ENCODE measurements around a stretch of chr2.

DNA sequence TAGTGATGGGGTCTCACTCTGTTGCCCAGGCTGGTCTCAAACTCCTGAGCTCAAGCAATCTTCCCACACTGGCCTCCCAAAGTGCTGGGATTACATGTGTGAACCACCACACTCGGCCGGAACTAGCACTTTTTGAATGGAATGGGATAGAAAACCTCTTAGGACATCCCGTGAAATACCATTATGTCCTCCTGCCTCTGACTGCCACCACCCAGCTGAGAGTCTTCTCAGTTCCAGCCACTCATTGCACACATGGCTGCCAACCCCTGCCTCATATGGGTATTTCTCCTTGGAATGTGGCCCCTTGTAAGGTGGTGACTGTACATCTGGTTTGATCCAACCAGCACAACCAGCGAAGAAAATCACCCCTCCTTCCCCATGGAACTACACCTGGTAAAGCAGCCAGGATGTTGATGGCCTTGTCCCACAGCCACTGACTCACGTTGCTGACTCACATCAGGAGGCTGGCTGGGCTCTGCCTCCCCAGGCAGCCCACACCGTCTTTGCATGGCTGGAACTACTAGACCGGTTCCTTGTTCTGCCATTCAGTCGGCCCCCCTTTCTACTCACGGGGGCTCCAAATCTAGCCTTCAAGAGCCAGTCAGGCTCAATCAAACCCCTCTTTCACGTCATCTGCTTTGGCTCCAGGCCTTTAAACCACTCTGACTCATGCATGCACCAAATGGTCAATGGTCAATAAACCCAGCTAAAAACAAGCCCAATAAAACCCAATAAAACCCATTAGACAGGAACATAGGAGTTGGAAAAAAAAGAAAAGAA is 114.7 kb downstream of the PLB1 start:
- RAMPAGE, long total RNA, result no peak
- RRBS, result no CpG with 5 or more reads among the region's 10 CpGs

GRCh38 chr2:28619831-28620581 is 124.1 kb downstream of the PLB1 start:
- RAMPAGE, long total RNA, result no peak
- RRBS, result no CpG with 5 or more reads among the region's 10 CpGs

DNA sequence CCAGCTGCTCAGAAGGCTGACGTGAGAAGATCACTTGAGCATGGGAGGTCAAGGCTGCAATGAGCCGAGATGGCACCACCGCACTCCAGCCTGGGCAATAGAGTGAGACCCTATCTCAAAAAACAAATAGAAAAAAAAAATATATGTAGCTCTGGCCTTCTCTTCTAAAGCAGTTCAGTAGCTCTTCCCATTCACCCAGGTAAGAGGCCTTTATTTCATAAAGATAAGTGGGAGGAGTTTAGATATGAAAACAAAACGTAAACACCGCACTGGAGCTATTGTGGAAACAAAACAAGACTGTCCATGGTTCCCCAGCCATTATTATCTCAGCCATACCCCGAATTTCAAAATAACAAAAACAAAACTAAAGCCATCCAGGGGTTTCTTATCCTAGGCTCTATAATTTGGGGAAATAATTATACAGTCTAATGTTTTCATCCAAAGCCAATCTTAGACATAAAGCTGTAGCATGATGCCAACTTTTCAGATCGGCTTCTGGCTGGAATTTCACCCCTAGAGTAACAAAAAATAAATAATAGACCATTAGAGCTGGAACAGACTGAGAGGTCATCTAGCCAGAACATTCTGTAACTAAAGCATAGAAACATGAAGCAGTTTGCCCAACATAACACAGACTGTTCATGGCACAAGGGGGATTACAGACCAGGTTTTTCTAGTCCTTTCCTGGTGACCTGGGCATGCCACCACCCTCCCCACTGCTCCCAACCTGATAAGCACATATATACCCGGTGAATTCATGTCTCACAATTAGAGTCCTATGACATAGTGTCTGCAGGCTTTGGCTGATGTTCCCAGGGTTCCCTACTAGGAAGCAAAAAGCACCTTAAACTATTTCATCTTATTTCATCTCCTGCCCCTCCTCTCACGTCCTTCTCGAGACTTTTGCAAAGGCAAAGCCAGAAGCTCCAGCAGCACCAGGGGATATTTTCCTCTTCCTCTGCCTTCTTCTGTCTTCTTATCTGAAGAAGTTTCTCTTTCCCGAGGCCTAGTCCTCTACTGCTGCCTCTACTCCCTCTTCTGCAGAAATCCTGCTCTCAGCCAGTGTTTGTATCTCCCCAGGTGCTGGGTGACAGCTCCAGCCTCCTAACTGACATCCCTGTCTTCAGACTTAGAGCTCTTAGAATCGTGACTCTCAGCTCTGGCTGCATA is 116.5 kb upstream of the PPP1CB start:
- RAMPAGE, long total RNA, result no peak
- RRBS, result no CpG with 5 or more reads among the region's 12 CpGs

- RAMPAGE, long total RNA, result no peak
- RRBS, result no CpG with 5 or more reads among the region's 2 CpGs
Observed at GRCh38 chr2:28658305-28659060, 93.1 kb upstream of the PPP1CB start.

DNA sequence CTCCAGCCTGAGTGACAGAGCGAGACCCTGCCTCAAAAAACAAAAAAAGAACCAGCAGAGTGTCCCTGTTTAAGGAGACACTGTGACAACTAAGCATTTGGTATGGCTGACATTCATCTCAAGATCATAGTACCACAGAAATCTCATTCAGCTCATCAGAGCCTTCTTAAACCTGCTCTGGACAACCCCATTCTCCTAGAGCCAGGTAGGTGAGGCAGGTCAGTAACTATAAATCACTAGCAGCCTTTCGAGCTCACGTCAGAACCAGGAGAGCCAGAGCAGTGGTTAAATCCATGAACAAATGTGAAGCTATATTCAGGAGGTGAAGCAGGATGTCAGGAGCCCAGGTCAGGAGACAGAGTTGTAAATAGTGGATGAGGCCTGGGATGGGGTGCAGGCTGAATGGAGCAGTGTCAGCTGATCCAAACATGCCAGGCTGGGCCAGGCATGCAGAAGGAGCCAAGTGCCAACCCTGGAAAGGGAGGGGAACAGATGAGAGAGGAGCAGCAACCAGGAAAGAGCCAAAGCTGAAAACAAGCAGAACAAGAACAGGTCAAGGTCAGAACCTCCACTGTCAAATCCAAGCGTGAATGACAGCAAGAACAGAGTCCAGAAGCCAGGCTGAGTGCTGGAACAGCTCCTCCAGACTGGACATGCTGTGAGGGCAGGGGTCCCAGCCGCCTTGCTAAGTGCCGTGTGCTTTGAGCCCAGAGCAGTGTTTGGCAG is 49.4 kb upstream of the PPP1CB start:
- RAMPAGE, long total RNA, result no peak
- RRBS, result no CpG with 5 or more reads among the region's 6 CpGs

DNA sequence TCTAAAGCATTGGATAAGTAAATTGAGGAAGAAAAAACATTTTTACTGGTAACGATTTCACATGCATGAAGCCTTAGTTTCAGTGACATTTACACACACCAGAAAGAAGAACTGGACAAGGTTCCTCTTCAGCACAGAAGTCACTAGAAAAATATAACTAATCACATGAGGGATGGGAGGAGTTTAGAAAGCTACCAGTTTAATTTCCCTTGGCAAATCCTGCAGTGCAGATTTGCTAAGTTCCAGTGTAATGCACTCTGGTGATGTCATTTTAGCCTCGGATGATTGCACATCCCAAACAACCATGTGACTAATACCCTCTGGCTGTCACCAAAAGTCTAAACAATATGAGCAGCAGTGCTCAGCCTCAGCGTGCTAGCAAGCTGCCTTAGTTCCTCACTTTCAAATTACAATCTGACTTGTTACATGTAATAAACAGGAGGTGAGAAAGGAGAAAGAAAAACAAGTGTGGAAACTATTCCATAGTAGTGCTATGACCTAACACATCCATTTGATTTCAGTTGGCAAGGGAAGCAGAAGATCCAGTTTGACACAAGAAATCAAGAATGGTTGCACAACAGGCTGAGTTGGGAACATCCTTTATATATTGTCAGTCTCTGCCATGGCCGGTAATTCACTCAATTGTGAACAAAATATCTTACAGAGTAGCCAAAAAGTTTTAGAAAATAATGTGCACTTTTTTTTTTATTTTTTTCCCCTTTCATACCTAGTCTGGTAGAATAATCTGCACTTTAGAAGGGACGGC is 35.2 kb upstream of the PPP1CB start:
- RAMPAGE, long total RNA, result no peak
- RRBS, result no CpG with 5 or more reads among the region's 5 CpGs

GRCh38 chr2:28775601-28776194 is 24.1 kb downstream of the PPP1CB start:
- RAMPAGE, long total RNA, result no peak
- RRBS, result no CpG with 5 or more reads among the region's 3 CpGs

DNA sequence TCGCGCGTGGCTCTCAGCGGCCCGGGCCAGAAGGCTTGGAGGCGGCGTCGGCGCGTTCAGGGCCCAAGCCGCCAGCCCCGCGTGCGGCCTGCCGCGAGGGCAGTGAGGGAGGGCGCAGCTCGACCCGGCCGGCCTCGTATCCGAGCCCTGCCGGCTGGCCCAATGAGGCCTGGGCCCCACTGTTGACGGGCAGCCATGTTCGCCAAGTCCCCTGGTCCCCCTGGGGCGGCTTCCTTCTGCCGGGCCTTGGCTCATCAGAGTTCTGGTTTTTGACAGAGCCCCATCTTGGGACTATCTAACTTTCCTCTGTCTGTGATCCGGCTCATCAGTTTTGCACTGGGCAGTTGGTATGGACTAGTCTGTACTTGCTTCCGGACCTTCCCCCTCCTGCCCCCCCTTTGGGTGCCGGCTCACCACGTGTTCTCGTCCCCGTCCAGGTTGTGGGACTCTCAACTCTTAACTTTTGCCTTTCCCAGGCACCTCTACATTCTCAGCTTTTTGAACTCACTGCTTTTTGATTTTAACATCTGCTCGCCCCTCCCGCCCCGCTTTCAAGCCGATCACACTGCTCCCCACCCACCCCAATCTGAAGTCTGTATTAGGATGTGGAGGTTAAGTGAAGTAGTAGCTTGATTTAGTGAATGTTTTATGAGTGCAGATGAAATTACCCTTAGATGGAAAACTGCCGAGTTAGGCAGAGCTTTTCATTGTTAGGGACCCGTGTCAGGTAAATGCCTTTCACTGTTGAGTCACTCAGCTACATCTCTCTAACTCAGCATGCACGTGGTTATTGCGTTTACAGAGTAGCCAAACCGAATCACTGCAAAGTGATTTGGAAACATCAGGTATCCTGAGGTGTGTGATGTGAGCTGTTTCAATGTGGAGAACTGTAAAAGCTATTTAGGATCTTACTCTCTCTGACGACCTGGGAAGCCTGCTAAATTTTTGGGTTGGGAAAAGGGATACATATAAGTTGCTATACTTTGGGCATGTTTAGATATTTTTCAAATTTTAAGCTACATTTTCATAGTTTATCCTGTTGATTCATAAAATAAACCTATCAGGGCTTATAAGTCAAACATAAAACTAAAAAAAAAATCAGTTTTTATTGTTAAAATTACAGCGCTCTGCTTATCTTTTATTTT is 912 bp downstream of the WDR43 start:
- RAMPAGE, long total RNA, result no peak
- RRBS, result under 1% methylated on average over 16 of the region's 44 CpGs

- RAMPAGE, long total RNA, result no peak
- RRBS, result no CpG with 5 or more reads among the region's 7 CpGs
Observed at GRCh38 chr2:28946279-28947151, 34.6 kb upstream of the TOGARAM2 start.

- RAMPAGE, long total RNA, result no peak
- RRBS, result no CpG with 5 or more reads among the region's 11 CpGs
Observed at GRCh38 chr2:28956295-28956833, 24.7 kb upstream of the TOGARAM2 start.

- RAMPAGE, long total RNA, result no peak
- RRBS, result no CpG with 5 or more reads among the region's 17 CpGs
Observed at GRCh38 chr2:29009485-29010157, 28.5 kb downstream of the TOGARAM2 start.

DNA sequence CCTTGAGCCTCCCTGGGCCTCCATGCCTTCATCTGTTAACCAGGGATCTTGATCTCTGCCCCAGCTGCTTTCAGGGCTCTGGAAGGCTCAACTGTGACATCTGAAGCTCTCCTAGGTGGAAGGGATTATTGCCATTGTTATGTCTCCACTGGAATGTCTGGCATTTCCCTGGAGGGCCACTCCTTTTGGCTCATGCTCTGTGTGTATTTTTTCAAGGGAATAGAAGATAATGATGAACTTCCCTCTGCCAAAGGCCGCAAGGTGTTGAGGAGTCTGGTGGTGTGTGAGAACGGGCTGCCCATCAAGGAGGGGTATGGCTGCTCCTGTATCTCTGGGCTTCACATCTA is 41.1 kb downstream of the PCARE start:
- RAMPAGE, long total RNA, result no peak
- RRBS, result no CpG with 5 or more reads among the region's 2 CpGs

DNA sequence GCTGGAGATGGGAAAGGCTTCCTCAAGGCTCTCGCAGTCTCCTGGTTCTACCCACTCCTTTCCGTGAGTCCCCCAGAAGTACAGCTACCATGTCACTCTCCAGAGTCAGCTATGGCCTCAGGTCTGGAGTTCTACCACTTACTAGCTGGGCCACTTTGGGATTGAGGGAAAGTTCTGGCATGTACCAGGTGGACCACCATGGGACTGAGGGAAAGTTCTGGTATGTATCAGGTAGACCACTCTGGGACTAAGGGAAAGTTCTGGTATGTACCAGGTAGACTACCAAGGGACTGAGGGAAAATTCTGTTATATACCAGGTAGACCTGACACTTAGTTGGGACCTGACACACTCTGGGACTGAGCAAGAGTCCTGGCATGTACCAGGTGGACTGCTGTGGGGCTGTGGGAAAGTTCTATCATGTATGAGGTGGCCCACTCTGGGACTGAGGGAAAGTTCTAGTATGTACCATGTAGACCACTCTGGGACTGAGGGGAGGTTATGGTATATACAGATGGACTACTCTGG is 164.6 kb downstream of the CLIP4 start:
- RAMPAGE, long total RNA, result no peak
- RRBS, result no CpG with 5 or more reads among the region's 2 CpGs

- RAMPAGE, long total RNA, result no peak
- RRBS, result no CpG with 5 or more reads among the region's 17 CpGs
Observed at GRCh38 chr2:30239152-30239965, 8.0 kb downstream of the LBH start.

DNA sequence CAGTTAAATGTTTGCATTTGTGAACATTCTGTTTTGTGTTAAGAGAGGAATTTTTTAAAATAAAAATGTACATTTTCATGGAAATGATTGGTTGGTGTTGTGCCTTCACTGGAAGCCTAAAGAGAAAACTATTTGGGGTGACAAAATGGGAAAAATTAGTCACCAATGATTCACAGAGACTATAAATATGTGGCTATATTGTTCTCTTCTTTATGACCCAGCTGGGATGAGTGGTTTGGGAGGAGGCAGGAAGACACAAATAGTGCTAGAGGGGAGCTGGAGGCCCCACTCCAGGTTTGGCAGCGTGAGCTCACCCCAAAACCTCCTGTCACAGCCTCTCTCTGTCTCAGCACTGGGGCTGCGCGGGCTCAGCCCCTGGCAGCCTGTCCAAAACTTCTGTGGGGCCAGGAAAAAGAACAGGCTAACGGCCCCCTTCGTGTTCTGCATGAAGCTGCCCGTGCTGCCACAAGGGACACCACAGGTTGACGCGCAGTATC is 73.2 kb upstream of the LCLAT1 start:
- RAMPAGE, long total RNA, result no peak
- RRBS, result no CpG with 5 or more reads among the region's 8 CpGs

- RAMPAGE, long total RNA, result no peak
- RRBS, result no CpG with 5 or more reads among the region's 4 CpGs
Observed at GRCh38 chr2:30403928-30404255, 43.2 kb upstream of the LCLAT1 start.

- RAMPAGE, long total RNA, result no peak
- RRBS, result no CpG with 5 or more reads among the region's 3 CpGs
Observed at GRCh38 chr2:30514489-30515010, 67.5 kb downstream of the LCLAT1 start.

- RAMPAGE, long total RNA, result no peak
- RRBS, result no CpG with 5 or more reads among the region's 4 CpGs
Observed at GRCh38 chr2:30584147-30584656, 137.2 kb downstream of the LCLAT1 start.

- RAMPAGE, long total RNA, result no peak
- RRBS, result no CpG with 5 or more reads among the region's 4 CpGs
Observed at GRCh38 chr2:30622249-30622854, 175.3 kb downstream of the LCLAT1 start.

DNA sequence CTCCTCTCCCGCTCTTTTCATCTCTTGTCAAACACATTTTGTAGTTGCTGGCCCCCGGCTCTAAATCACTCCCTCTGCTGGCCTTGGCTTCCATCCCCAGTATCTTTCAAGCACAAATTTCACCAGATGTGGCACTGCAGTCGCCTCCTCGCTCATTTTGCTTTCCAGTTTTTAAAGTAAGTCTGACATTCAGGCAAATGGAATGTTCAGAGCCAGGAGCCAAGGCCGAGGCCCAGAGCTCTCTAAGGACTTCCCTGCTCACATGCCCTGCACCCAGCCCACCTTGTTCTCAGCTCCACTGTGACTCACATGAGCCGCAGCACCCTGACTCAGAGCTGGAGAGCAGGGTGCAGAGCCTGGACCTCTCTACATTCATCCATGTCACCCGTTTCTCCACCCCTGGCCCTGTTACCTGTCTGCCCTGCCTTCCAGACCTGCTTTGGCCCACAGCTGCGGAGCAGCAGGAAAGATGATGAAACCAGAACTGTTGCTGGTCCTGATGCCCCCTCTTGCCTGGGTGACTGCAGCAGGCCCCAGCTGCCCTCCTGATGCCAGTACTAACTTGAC is 158.3 kb downstream of the GALNT14 start:
- RAMPAGE, long total RNA, result no peak
- RRBS, result no CpG with 5 or more reads among the region's 8 CpGs